Kidney epithelial cell (primary cell): ENCODE data around the genes H4C15, SF3B4, OTUD7B, PLEKHO1, TARS2 and CTSK.

GRCh38 chr1:149428647-149429051 lies 38.2 kb downstream of the NOTCH2NLC start:
- RAMPAGE, long total RNA, result no peak
- RRBS, result no CpG with 5 or more reads among the region's 4 CpGs

DNA sequence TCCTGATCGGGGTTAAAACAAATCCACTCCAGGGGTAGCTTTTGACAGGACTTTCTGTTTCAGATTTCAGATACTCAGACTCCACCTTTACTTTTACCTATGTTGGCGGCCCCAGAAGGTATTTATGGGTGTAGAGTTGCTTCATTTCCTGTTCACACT lies 24.6 kb downstream of the PPIAL4C start:
- RAMPAGE, long total RNA, result no peak
- RRBS, result no CpG with 5 or more reads among the region's 2 CpGs

DNA sequence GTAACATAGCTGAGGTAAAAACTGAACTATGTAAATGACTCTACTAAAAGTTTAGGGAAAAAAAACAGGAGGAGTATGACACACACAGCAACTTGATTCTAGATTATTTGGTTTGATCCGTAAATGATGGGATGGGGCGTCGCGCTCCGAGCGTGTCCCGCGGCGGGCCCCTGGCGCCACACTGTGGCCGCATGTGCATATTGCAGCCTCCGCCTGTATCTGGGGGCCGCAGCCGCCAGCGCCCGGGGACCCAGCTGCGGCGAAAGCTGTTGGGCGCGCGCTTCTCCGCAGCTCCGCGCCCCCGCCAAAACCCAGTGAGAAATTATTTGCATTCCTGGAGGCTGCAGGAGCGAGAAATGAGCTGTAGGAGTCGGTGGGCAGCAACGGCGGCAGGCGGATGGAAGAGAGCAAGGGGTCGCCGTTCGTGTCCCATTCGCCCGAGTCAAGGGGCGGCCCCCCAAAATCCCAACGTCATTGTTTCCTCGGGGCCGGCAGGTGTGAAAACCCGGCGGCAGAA lies 10.0 kb downstream of the FCGR1A start:
- RAMPAGE, long total RNA, result no peak
- RRBS, result no CpG with 5 or more reads among the region's 41 CpGs

DNA sequence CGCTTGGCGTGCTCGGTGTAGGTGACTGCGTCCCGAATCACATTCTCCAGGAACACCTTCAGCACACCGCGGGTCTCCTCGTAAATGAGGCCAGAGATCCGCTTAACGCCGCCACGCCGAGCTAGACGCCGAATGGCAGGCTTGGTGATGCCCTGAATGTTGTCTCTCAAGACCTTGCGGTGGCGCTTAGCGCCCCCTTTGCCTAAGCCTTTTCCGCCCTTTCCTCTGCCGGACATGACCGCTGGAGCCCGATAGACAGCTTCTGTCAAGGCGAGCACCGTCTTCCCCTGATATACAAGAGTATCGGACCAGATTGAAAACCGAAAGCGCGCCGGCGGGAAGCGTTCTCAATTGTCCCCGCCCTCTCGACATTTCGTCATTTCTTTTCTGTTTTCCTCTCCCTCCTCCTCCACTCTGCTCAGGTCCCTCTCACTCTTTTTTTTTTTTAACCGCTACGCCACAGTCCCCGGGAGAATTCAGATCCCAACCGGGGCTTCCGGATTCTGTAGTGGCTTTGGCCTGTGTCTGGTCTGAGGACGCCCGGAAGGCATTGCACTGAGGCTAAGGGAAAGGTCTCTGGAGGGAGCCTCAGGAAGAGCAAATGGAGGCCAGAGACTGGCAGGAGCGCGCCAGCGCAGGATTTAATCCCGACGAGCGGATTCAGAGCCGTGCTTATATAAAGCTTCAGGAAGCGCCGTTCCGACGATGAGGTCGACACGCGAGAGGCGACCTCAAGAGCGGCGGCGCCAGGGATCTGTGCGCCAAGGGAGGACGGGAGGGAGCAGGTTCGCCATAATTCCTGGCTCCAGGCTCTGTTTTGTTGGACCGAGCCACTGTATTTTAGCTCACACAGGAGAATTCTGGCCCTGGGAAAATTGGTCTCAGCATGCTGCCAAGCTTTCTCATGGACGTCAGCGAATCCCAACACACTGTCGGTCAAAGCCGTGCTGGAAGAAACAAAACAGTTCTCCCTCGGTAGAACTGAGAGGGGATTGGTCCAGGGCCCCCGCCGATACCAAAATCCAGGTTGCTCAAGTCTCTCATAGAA lies at the start of gene H4C15:
Gene H4C15, minus strand, starts transcription at position 264 of the 1,048 bp plus-strand sequence.
- RAMPAGE, long total RNA, result no peak
- RRBS, result no CpG with 5 or more reads among the region's 70 CpGs

- RAMPAGE, long total RNA, result no peak
- RRBS, result no CpG with 5 or more reads among the region's 3 CpGs
Observed at GRCh38 chr1:149879556-149880077, 6.9 kb downstream of the H2BC21 start.

DNA sequence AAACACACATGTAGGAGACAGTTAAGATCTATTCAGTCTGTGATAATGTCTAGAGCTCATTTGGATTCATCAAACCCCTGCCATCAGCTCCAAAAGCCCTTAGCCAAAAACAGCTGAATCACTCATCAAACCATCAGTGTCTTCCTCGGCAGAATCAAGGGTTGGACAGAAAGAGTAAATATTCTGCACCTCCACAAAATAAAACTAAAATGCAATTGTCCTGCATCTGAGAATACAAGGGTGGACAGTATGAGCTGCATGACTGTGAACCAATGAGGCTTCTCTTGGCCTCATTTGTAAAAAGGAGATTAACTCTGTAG lies 2.0 kb downstream of the H2BC21 start:
- RAMPAGE, long total RNA, result no peak
- RRBS, result no CpG with 5 or more reads among the region's 1 CpG

- RAMPAGE, long total RNA, result no peak
- RRBS, result no CpG with 5 or more reads among the region's 6 CpGs
Observed at GRCh38 chr1:149916849-149917146, 846 bp downstream of the SV2A start.

DNA sequence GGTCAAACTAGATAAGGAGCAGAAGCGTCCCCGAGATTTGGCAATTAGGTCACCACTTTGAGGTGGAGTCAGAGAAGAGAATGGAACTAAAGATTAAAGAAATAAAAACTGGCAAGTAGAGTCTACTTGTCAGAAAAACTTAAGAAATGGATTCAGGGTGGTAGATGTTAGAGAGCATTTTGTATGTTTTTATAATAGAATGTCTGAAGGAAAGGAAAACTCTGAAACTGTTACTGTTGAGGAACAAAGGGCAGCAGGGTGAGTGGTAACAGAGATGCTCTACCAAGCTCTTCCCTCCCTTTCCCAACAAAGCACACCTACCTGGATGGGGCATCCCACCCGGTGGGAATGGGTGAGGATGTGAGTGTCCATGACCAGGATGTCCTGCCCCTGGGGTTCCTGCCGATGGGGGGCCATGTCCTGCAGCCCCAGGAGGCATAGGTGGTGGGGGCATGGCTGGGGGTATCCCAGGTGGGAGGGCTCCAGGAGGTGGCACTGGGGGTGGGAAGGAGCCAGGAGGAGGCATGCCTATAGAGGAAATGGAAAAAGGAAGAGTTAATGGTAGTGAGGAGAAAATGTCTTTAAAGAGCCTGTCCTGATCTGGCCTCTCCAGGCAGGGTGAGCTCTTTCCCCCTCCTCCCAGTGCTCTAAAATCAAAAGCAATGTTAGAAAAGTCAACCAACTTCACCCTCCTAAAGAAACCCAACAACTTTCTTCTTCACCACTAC lies 1.9 kb downstream of the SF3B4 start:
- RAMPAGE, long total RNA, result no peak
- RRBS, result no CpG with 5 or more reads among the region's 4 CpGs

- RAMPAGE, long total RNA, result start-site peak on the minus strand at chr1:149927768-149927812, 828 and 962 reads in 2 replicates
- RRBS, result 2% methylated on average over 7 of the region's 38 CpGs
Observed at GRCh38 chr1:149927559-149928078, at the start of gene SF3B4. TSS of gene SF3B4 (minus strand) at chr1:149927803.

GRCh38 chr1:150010118-150011381 lies at the start of gene OTUD7B:
TSS of gene OTUD7B (minus strand) at chr1:150010726.
- RAMPAGE, long total RNA, result start-site peak on the minus strand at chr1:150010705-150010728, 61 and 99 reads in 2 replicates
- RRBS, result 1% methylated on average over 12 of the region's 76 CpGs

GRCh38 chr1:150149324-150150378 lies at the start of gene PLEKHO1:
TSS of gene PLEKHO1 (plus strand) at chr1:150149916.
- RAMPAGE, long total RNA, result no peak
- RRBS, result under 1% methylated on average over 39 of the region's 130 CpGs

GRCh38 chr1:150186797-150187234 lies 37.1 kb downstream of the PLEKHO1 start:
- RAMPAGE, long total RNA, result no peak
- RRBS, result no CpG with 5 or more reads among the region's 7 CpGs

DNA sequence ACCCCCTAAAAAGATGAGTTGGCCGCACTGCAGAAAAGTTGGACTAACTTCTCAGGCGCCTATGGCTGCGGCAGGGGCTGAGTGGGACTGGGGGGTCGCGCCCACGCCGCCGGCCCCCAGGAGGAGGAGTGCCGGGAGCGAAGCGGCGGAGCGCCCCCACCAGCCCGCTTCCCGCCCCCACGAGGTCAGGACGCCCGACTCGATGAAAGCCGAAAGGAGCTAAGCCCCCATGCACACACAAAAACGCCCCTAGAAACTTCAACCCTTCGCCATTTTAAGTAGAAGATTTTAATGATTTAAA lies 679 bp downstream of the ANP32E start:
- RAMPAGE, long total RNA, result no peak
- RRBS, result no CpG with 5 or more reads among the region's 22 CpGs

- RAMPAGE, long total RNA, result no peak
- RRBS, result no CpG with 5 or more reads among the region's 3 CpGs
Observed at GRCh38 chr1:150457314-150457640, 29.9 kb upstream of the TARS2 start.

GRCh38 chr1:150486822-150487773 lies at the start of gene TARS2:
TSS of gene TARS2 (plus strand) at chr1:150487419.
- RAMPAGE, long total RNA, result start-site peak on the plus strand at chr1:150487414-150487438, 270 and 64 reads in 2 replicates
- RRBS, result no CpG with 5 or more reads among the region's 36 CpGs

GRCh38 chr1:150605292-150605654 lies 24.1 kb downstream of the ENSA start:
- RAMPAGE, long total RNA, result no peak
- RRBS, result no CpG with 5 or more reads among the region's 3 CpGs

DNA sequence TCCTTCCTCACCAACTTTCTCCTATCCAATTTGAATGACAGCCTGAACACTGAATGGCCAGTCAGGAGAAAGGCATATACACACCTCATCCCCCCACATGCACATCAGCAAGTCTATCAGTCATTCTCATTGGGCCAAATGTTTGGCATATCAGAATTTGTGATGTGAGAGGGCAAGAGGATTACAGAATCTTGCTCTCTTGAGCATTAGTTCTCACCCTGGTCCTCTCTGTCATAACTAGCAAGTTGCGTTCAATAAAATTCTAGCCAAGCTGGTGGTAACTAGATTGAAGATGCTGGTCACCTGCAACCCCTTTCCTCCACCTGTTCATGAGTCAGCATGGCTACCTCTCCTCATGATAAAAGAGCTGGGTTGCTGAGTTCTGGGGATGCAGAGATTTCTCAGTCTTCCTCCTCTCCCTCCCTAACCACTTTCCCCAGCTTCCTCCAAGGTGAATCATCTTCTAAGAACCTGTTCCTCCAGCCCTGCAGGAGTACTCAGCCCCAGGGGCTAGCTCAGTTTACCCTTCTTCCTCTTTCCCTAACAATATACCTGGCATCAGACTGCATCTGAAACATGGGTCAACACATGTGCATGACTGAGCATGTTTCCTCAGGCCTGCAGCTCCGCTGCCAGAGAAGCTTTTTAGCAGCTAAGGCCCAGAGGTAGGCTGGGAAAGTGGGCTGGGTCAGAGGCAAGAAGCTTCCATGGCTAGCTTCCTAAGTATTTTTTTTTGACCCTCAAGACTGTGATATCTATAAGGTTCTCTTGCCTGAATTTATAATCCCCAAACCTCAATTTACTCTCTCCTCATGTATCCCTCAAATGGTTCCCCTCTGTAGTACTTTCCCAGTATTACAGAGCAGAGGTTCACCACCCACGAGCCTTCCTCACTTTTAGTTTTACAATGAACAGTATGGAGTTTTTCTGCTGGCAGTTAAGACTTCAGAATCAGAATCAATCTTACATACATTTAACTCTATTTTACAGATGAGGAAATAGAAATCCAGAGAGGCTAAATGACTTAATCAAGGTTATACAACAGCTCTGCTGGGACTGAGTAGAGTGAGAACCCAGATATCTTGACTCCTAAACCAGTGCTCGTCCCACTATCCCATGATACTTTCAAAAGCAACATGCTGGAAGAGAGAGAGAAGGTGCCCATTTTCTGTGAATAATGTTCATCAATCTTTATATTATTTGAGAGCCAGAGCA lies 5.2 kb downstream of the ENSA start:
- RAMPAGE, long total RNA, result no peak
- RRBS, result no CpG with 5 or more reads among the region's 4 CpGs

DNA sequence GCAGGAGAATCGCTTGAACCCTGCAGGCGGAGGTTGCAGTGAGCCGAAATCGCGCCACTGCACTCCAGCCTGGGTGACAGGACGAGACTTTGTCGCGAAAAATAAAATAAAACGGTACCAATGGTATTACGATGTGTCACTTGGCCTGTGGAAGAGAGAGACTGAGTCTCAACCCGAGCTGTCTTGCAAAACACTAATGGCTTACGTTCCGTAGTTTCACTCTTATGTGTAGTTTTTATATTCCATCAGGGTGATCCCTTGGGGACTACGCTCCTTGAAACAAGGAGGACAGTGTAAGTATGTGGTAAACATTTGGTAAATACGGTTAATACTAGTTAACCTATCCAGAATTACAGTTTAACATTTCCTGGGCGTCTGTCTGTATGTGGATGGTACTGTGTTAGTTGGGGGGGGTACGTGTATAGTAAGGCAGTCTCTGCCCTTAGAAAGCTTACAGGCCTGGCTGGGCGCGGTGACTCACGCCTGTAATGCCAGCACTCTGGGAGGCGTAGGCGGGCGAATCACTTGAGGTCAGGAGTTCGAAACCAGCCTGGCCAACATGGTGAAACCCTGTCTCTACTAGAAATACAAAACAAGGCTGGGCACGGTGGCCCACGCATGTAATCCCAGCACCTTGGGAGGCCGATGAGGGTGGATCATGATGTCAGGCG lies 933 bp upstream of the ENSA start:
- RAMPAGE, long total RNA, result no peak
- RRBS, result no CpG with 5 or more reads among the region's 28 CpGs

GRCh38 chr1:150807783-150808690 lies at the start of gene CTSK:
TSS of gene CTSK (minus strand) at chr1:150808260.
- RAMPAGE, long total RNA, result no peak
- RRBS, result no CpG with 5 or more reads among the region's 8 CpGs

- RAMPAGE, long total RNA, result no peak
- RRBS, result no CpG with 5 or more reads among the region's 2 CpGs
Observed at GRCh38 chr1:150881386-150882204, 5.2 kb upstream of the ARNT start.